SK-MEL-5 (cell line): ENCODE measurements around a stretch of chr6.

DNA sequence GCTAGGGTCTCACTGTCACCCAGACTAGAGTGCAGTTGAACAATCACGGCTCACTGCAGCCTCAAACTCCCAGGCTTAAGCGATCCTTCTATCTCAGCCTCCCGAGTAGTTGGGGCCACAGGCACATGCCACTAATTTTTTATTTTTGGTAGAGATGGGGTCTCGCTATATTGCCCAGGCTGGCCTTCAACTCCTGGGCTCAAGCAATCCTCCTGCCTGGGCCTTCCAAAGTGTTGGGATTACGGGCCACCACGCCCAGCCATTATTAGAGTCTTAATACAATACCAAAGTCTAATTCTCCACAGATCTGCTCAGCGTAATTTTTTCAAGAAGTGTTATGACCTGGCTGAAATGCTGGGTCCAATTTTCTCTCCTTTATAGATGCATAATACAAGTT, 3.0 kb downstream of the GCLC start:
RAMPAGE:
- cytosol, long total RNA, result no peak
- long total RNA, result no peak
- nucleus, long total RNA, result no peak

GRCh38 chr6:53543470-53544087, 1.3 kb downstream of the GCLC start:
RAMPAGE:
- cytosol, long total RNA, result no peak
- long total RNA, result no peak
- nucleus, long total RNA, result no peak

RAMPAGE:
- cytosol, long total RNA, result no peak
- long total RNA, result no peak
- nucleus, long total RNA, result no peak
These were observed 50.0 kb downstream of the KLHL31 start for GRCh38 chr6:53615468-53615980.

GRCh38 chr6:53615981-53616844, 49.3 kb downstream of the KLHL31 start:
RAMPAGE:
- cytosol, long total RNA, result no peak
- long total RNA, result no peak
- nucleus, long total RNA, result no peak

RAMPAGE:
- cytosol, long total RNA, result no peak
- long total RNA, result no peak
- nucleus, long total RNA, result no peak
These were observed 48.6 kb downstream of the KLHL31 start for GRCh38 chr6:53616845-53617446.

RAMPAGE:
- cytosol, long total RNA, result no peak
- long total RNA, result no peak
- nucleus, long total RNA, result no peak
These were observed 60.3 kb upstream of the LRRC1 start for GRCh38 chr6:53734409-53735035.

DNA sequence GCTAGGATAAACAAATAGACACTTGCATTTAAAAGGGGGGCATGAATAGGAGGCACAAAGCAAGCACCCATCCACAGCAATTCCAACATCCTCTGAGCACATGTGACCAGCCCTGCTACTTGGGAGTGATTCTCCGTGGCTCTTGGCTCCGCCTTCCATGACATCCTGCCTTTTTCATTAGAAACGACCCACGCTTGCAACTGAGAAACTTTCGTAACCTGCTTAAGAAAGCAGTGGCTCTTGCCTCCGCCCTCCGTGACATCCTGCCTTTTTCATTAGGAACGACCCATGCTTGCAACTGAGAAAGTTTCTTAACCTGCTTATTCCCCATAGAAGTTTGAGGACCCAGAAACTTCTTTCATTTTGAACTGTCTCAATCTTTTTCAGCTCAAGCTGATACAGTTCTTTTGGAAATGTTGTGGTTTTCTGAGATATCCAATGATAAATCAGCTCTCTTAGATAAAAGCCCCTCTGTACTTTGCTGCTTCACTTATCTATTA, 53.3 kb upstream of the LRRC1 start:
RAMPAGE:
- cytosol, long total RNA, result no peak
- long total RNA, result no peak
- nucleus, long total RNA, result no peak

DNA sequence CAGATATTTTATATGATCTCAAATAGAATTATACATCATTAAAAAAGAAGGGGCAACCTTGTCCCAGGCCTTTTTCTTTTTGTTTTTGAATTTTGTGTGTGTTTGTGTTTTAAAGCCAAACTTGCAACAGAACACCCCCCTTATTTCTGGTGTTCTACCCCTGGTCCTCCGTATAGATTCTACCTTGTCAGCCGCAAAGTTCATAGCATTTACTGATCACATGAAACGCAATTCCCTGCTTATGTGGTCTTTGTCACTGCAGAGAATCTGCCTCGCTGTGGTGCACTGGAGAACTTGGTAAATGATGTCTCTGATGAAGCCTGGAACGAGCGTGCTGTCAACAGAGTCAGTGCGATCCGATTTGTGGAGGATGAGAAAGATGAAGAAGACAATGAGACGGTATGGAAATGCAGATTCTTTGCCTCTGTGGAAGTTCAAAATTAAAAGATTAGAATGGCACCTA, 125.6 kb downstream of the LRRC1 start:
RAMPAGE:
- cytosol, long total RNA, result no peak
- long total RNA, result no peak
- nucleus, long total RNA, result no peak

DNA sequence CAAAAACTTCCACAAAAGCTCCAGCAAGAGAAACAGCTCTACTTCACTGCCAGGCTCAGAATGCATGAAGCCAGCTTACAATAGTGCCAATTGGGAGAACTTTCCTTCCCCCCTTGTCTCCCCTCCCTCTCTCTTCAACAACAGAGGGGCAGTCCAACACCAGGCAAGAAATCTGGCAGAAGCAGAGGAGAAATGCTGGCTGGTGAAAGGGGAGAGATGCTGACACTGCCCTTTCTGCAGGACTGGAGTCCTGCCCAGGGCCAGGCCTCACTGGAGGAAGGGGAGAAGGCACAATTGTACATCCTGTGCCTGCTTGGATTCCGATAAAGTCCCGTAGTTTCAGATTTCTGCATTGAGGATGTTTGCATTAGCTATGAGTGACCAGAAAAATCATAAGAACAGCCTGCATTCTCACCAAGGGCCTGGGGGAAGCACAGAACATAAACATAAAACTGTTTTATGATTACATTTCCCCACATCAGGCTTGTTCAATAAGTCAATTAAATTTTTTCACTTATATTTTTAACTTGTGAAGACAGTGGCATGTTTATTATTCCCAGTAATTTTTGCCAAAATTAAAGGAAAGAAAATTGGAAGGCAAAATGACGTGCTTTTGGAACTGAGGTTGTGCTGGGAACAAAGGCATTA, 148.7 kb downstream of the LRRC1 start:
RAMPAGE:
- cytosol, long total RNA, result no peak
- long total RNA, result no peak
- nucleus, long total RNA, result no peak

RAMPAGE:
- cytosol, long total RNA, result no peak
- long total RNA, result no peak
- nucleus, long total RNA, result no peak
These were observed 124.8 kb upstream of the COL21A1 start for GRCh38 chr6:56372264-56372513.

DNA sequence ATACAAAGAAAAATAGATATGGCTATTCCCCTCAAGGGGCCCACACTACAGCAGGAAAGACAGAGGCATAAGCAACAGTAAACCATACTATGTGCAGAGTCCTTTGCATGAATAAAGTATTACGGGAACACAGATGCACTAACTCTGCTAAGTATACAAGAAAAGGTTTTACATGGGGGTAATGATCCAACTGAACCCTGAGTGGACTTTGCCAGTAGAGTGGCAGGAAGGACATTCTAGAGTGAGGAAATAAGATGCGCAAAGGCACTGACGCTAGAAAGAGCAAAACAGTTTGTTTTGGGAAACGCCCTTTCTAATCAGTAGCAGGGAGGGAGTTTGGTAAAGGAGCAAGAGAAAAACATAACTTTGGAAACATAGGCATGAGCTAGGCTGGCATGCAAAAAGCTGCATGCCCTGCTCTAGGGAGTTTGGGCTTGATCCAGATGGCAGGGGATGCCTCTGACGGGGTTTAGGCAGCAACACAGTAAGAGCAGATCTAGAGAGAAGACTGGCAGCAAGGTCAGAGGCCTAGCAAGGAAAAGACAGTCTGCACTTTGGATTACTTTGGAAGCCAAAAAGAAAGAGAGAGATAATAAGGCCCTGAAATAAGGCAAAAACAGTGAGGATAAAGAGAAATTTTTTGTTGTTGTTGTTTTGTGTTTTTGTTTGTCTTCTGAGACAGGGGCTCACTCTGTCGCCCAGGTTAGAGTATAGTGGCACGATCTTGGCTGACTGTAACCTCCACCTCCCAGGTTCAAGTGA, 260.2 kb upstream of the COL21A1 start:
RAMPAGE:
- cytosol, long total RNA, result no peak
- long total RNA, result no peak
- nucleus, long total RNA, result no peak

DNA sequence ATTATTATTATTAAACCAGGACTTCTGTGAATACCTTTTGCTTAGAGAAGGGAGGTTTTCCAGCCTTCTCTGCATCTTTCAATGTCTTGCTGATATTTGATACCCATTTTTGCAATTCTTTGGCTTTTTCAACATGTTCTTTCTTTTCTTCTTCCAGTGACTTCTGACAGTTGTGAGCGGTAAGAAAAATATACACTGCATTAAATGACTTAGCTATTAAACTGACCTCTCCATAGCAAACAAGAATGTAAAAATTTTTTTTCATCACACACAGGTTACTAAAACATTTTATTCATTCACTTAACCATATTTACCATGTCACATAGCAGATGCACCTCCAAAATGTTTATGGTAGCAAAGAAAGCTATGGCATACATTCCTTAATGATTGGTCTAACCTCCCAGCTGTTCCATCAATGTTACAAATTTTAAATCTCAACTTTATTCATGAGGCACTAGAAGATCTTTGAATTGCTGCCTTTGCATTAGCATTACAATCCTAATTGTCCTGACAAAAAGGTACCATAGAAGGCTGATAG, 340.2 kb downstream of the DST start:
RAMPAGE:
- cytosol, long total RNA, result no peak
- long total RNA, result no peak
- nucleus, long total RNA, result no peak

GRCh38 chr6:56740407-56740914, 214.2 kb downstream of the DST start:
RAMPAGE:
- cytosol, long total RNA, result no peak
- long total RNA, result no peak
- nucleus, long total RNA, result no peak

GRCh38 chr6:56875713-56876338, 78.8 kb downstream of the DST start:
RAMPAGE:
- cytosol, long total RNA, result no peak
- long total RNA, result no peak
- nucleus, long total RNA, result no peak

GRCh38 chr6:57188286-57189382, 16.5 kb downstream of the BAG2 start:
RAMPAGE:
- cytosol, long total RNA, result no peak
- long total RNA, result no peak
- nucleus, long total RNA, result no peak

DNA sequence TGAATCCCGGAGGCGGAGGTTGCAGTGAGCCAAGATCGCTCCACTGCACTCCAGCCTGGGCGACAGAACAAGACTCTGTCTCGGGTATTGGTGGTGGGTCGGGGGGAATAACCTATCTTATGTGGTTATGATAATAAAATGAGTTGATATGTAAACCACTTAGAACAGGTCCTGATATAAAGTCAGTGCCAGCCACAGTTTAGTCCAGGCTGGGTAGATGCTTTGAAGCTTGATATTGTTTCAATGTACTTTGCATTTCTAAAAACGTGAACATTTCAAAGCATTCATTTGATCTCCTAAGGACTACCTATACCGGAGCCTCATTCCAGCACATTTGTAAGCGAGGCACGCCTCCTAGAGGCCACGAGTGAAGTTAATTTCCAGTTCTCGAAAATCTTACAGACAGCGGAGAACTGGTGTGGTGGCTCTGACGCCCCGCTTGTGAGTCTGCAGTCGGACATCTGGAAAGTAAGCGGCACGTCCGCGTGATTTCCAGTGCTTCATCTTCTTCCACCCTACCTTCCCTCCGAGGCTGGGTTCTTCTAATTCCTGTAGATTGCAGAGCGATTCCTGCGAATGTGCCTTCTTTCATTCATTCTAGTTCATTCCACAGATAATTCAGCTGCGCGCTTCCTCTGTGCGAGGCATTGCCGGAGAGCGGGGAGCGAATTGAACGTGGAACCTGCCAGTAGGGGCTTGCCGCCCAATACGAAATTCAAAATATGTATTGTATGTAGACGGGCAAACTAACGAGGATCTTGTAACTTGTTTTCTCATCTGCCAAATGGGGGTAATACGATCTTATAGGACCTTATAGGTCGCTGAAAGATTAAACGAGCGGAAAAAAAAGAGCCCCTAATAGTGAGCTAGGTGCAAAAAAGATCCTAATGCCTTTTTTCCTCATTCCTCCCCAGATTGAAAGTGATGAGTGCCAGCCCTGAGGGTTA, 827 bp upstream of the PRIM2 start:
RAMPAGE:
- cytosol, long total RNA, result no peak
- long total RNA, result no peak
- nucleus, long total RNA, result no peak

DNA sequence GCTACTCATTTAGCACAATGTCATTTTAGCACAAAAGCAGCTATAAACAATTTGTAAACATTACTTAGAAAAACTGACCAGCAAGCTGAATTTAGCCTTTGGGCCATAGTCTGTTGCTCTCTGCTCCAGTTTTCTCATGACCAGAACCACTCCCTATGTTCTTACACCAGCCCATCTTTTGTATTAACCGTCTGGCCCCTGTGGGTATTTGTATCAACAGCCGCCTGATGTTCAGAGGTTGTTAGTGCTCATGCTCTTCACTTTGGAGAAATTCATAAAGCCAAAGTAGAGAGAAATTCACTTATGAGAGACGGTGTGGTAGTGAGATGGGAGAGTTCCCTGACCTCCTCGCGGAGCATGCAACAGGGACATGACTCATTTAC, 29.1 kb downstream of the LGSN start:
RAMPAGE:
- cytosol, long total RNA, result no peak
- long total RNA, result no peak
- nucleus, long total RNA, result no peak

GRCh38 chr6:63305084-63305403, 14.7 kb downstream of the LGSN start:
RAMPAGE:
- cytosol, long total RNA, result no peak
- long total RNA, result no peak
- nucleus, long total RNA, result no peak

DNA sequence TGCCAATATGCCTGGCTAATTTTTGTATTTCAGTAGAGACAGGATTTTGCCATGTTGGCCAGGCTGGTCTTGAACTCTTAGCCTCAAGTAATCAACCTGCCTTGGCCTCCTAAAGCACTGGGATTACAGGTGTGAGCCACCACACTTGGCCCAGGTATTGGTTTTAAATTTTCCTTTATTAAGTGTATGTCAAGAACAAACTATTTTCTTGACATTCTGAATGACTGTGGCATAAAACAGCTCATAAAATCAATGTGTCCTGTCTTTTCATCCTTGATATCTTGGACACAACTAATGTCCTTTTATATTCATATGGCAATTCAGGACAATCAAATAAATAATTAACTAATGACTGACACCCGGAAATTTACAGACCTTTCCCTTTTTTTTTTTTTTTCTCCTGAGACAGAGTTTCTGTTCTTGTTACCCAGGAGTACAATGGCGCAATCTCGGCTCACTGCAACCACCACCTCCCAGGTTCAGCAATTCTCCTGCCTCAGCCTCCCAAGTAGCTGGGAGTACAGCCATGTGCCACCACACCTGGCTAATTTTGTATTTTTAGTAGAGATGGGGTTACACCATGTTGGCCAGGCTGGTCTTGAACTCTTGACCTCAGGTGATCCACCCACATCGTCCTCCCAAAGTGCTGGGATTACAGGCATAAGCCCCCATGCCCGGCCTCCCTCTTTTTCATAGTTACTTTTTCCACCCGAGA, 107.0 kb upstream of the LGSN start:
RAMPAGE:
- cytosol, long total RNA, result no peak
- long total RNA, result no peak
- nucleus, long total RNA, result no peak

DNA sequence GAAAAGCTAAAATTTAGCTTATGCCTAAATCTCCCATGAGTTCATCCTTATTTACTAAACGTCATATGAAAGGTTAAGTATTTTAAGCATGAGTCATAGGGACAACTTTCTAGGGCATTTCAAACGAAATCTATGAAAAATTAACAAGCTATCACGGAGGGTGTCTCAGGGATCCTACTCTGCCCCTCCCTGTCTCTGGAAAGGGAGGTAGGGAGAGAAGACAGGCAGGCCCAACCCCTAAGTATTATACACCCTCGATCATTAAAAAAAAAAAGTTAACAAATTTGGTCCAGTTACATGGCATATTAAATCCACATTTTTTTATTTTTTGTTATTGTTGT, 124.0 kb upstream of the PTP4A1 start:
RAMPAGE:
- cytosol, long total RNA, result no peak
- long total RNA, result no peak
- nucleus, long total RNA, result no peak